Camera-type eye (tissue), 1 donor: ENCODE measurements around a stretch of chr9.

- RAMPAGE, long total RNA = no peak
These were observed 99.1 kb upstream of the ABCA1 start for GRCh38 chr9:105026970-105027454.

GRCh38 chr9:105191553-105192269 lies 52.7 kb upstream of the SLC44A1 start:
- RAMPAGE, long total RNA = no peak

GRCh38 chr9:105245490-105245625 lies 907 bp downstream of the SLC44A1 start:
- RAMPAGE, long total RNA = no peak

GRCh38 chr9:105353003-105353820 lies 94.6 kb upstream of the FSD1L start:
- RAMPAGE, long total RNA = no peak

DNA sequence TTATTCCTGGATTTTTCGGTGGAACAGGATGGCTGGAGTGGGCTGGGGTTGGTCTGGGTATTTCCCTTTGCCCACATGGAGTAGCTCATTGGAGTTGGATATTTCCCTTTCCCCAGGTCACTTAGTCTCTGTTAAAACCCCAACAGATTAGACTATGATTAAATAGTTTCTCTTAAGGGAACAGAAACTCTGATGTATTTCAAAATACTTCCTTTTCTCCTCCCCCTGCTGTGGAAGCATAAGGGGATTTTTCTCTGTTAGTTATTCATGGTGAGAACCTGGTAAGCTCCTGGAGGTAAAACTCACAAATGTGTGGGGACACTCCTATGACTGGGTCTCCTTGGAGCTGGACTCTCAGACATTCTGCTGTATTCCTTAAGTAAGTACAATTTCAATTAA lies 52.5 kb downstream of the FSD1L start:
- RAMPAGE, long total RNA = no peak

DNA sequence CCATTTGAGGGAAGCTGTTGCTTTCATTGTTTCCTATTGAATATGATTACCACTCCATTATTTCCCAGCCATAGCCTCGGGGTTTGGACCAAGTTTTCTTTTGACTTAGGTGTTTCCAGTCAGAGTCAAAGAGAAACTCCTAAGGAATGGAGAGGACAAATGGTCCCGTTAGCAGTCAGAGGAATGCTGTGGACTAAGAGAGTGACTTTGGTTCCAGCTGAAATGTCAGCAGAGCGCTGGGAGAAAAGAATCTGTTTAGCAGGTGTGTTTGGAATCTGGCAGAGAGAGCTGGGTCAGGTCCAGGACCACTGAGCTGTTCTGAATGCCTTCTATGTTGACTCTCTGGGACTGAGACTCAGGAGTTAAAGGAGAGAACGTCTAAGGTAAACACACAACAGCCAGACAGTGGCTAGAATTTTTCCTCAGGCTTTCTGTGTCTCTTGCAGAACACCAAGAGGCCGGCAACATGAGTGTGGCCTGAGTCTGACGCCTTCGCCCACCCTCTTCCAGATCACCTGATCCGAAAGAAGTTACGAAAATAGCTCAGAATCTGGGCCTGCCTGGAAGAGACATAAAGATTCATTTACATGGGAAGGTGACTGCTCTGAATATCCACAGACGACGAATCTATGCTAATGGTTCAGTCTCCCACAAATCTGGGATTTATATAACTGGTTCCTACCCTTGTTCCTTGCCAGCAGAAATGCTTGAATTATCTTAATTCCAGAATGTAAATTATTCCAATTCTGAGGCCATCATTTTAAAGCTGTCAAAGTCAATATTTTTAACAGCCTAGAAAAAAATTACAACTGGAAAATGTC lies 107.2 kb upstream of the ZNF462 start:
- RAMPAGE, long total RNA = no peak

DNA sequence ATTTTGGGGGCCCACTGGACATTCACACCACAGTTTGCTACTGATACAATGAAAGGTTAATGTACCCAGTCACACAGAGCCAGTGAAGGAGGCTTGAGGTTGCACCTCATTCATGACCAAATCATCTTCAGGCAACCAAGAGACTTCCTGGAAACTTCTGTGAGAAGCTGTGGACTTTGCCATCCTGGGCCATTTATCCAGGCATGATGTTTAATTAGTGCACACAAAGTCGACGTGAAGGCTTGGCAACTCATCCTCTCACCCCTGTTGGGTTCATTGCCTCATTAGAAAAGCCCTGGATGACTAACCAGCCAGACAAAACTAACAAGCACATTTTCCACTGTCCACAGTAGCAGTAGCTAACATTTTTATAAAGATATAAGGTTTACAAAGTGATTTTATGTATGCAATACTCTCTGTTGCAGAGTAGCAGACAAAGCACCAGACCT lies 65.7 kb upstream of the ZNF462 start:
- RAMPAGE, long total RNA = no peak

DNA sequence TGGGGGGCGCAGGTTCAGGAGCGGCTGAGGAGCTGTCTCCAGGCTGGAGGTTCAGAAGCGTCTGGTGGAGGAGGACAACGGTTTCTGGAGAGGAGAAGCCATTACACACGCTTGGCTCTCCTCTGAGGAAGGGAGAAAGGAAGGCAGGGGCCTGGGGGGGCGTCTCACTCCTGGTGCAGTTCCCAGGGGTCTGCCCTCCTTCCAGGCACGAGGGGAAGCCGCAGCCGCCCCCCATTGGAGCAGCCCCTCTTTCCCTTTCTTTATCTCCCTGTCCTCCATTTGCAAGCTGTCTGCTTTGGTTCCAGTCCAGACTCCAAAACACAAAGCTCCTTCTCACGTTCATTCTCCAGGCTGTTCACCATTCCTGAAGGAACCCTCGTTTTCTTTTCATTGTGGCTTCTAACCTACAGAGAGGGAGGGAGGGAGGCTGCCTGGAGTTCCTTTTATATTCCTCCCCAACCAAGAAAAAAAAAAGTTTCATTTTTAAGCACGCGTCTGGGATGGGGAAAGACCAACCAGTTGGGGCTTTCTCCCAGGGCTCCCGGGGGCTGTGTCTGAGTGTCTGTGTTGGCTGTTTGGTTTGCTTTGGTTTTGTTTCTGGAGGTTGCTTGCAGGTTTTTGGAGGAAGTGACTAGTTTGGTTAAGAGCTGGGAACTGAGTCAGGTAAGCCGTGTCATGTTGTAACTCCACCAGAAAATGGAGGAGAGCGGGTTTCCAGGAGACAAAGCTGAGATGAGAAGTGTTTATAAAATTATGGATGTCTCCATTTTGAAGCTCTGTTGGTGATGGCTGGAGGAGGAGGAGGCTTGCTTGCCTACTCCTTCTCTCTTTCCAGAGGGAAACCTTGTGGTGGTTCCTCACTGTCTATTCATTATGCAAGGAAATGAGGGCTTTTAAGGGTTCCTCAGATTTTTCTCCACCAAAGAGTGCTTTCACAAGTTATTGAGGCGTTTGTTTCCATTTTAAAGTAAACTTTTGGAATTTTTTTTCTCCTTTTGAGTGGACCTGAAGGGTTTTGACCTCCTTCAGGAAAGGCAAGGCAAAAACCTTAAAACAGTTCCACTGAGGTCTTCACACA lies 1.6 kb downstream of the ZNF462 start:
- RAMPAGE, long total RNA = no peak

- RAMPAGE, long total RNA = no peak
These were observed 13.5 kb downstream of the ZNF462 start for GRCh38 chr9:106876400-106876863.

- RAMPAGE, long total RNA = no peak
These were observed 17.8 kb downstream of the ZNF462 start for GRCh38 chr9:106880746-106881142.

GRCh38 chr9:106920725-106921387 lies 57.9 kb downstream of the ZNF462 start:
- RAMPAGE, long total RNA = no peak

- RAMPAGE, long total RNA = no peak
These were observed 205.6 kb downstream of the ZNF462 start for GRCh38 chr9:107068512-107069027.

DNA sequence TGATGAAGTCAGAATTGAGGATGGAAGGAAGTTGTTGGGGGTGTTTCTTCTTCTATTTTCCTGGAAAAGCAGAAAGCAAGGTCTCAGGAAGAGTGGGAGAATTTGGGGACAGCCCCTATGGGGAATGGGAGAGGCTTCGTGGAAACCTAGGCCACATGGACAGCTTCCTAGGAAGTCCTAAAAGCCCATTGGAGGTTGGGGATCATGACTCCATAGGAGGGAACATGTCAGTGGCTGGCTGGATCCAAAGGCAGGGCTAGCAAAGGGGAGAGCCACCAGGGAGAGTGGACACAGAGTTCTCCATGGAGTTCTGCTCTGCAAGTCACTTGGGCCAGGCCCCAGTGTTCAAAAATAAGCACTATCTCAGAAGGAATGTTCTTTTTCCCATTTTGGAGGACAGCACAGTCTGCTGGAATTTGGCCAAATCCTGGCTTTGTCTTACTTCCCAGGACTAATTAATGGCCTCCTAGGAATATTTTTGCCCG lies 140.7 kb upstream of the RAD23B start:
- RAMPAGE, long total RNA = no peak

- RAMPAGE, long total RNA = no peak
These were observed 687 bp downstream of the RAD23B start for GRCh38 chr9:107283420-107284511.

DNA sequence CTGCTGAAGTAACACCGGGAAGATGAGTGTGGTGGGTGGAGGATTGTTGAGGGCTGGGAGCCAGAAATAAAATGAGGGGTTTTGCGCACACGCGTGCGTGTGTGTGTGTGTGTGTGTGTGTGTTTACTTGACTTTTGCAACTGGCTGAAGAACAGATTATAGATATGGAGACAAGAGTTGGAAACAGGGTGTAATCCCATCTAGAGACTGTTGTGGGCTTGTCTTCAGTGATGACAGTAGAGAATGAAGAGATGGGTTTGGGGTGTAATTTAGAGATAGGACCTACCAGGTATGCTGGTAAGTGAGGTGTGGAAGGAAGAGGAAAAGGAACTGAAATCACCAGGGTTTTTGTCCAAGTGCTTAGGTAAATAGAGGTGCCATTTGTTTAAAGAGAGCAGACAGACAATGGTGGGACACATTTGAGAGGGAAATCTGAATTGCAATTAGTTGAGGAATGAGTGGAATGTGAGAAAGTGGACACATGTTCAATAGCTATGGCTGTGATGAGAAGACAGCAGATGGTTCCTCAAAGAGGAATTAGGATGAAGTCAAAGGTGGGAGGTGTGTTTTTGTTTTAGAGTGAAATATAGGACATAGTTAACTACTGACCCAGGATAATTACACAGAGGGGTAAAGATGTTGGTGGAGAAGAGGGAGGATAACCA lies 34.1 kb downstream of the RAD23B start:
- RAMPAGE, long total RNA = no peak

GRCh38 chr9:107318463-107319157 lies 35.5 kb downstream of the RAD23B start:
- RAMPAGE, long total RNA = no peak

DNA sequence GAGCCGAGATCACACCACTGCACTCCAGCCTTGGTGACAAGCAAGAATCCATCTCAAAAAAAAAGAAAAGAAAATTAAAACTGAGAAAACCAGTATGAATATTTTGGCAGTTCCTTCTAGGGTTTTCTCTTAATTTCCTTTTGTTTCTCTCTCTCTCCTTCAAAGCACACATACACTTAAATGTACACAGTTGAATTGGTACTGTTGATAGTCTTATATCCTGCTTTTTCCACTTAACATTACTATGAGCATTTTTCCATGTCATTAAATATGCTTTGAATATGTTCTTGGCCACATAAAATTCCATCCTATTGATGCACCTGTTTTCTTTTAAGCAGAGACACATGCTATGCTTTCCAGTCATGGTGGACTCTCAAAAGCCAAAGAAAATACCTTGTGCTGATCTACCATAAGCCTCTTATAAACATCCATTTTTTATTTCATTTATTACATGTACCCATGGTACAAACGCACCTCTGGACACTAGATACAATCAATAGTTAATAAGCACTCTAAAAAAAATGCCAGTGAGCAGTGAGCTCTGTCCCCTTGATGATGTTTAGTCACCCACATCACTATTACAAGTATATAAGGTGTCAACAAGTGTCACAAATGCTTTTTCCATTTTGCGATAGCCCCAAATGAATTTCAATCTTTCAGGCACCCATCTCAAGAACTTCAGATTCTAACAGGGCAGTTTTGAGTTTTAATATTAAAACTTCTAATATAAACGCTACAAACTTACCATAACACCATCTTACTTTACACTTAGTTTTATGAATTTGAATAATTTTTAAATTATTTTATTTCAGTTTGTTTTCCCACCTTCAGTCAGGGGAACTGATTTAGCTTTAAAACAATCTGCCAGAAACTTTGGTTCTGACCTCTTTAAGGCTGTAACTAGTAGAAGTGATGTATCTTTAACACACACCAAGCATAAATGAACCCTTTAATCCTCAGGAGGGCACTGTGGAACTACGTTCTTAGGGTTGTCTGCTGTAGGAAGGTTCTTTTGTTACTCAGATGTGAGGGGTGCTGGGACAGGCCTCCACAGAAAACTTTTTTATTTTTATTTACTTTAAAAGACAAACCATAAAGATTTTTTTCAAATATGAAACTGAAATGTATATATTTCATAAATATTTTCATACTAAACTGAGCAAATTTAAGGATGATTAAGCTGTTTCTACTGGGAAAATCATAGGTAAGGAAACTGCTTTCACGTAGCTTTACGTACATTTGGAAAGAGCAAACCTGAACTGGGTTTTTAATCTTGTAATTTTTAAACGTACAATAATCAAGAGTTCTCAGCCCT lies 5.8 kb downstream of the KLF4 start:
- RAMPAGE, long total RNA = no peak

GRCh38 chr9:107486492-107486958 lies 3.0 kb downstream of the KLF4 start:
- RAMPAGE, long total RNA = no peak

DNA sequence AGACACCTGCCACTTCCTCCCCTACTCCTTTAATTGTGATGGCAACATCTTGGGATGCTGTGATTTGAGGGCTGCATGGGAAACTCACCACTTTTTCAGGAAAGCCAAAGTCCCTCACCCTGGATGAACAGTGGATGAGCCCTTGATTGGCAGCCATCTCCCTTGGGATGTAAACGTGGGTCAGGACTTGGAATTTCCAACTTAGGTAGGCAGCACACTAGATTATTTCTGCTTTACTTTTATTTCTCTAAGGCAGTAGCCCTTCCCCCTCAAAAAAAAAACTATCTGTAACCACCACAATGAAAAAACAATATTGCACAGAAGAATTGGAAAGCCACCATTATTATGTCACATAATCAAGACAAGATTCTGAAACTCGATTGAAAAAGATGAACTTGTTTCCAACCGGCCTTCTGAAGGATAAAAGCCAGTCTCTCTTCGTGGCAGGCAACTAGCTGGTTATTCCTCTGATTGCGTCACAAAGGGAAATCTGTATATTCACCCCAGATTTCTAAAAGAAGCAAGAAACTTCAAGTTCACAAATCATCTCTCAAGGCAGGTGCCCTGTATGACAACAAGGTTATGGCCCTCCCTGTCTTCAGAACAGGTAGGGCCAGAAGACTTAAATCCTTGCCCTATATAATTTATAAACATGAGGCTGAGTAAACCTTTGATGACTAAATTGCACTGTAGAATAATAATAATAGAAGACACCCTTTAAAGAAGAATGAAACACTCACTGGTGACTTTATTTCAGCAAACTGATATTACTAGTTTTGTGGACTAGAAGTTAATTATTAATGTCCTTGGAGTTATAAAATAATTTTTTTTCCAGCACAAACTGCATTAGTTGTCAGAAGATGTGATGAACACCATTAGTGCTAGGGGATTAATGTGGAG lies 2.8 kb upstream of the KLF4 start:
- RAMPAGE, long total RNA = no peak

- RAMPAGE, long total RNA = no peak
These were observed 87.6 kb upstream of the KLF4 start for GRCh38 chr9:107577078-107577685.